Hair follicle dermal papilla cell (primary cell): ENCODE results near the gene FCHSD1.

DNA sequence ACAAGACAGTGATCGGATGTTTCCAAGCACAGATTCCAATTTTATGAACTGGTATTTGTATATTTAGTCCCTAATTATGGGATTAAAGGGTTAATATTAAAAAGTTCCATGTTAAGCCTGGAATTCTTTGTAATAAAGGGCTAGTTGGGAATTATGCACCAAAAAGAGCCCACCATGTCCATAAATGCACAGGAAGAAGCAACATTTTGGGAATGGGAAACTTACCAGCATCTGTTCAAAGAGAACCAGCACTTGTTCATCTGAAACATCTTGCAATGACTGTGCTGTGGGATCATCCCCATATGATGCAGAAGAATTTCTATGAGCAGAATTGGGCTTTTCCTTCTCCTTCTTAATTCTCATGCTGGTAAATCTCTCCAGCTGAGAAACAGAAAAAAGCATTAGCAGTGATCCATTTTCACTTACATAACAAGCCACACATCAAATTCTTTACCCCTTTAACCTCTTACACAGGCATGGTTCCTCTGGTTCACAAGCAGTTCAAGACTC is 31.9 kb downstream of the DIAPH1 start:
- CAGE, long polyA plus RNA = no peak

- CAGE, long polyA plus RNA = no peak
Observed at GRCh38 chr5:141646074-141646492, 5.1 kb downstream of the FCHSD1 start.

GRCh38 chr5:141651034-141651794 is at the start of gene FCHSD1:
Gene FCHSD1 (minus strand): TSS chr5:141651418.
- CAGE, long polyA plus RNA = no peak

GRCh38 chr5:141673268-141673678 is 8.8 kb downstream of the ARAP3 start:
- CAGE, long polyA plus RNA = no peak

DNA sequence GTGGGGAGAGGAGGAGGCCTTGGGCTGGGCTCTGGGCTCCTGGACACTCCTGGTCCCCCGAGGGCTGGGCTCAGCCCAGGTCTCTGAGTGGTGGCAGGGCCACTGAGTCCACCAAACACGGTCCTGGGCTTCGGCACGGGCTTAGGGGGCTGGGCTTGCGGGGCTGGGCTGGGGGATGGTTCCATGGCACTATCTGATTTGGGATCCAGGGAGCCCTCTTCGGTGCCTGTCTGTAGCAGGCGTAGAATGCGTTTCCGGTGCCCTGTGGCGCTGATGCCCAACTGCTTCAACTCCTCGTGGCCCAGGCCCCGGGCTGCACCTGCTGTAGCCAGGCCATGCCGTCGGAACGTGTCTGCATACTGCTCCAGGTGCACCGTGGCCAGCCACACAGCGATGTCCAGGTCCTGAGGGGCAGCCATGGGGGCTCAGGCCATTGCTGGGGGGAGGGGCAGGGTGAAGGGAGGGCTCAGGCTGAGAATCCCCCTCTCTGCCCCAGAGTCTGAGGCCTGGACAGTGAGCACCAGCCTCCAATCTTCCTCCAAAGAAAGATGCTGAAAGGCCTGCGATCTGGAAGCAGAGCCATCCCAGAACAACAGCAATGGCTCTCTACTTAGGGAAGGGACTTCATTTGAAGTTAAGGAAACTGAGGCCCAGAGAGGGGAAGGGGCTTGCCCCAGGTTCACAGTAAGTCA is 1.8 kb downstream of the ARAP3 start:
- CAGE, long polyA plus RNA = no peak

DNA sequence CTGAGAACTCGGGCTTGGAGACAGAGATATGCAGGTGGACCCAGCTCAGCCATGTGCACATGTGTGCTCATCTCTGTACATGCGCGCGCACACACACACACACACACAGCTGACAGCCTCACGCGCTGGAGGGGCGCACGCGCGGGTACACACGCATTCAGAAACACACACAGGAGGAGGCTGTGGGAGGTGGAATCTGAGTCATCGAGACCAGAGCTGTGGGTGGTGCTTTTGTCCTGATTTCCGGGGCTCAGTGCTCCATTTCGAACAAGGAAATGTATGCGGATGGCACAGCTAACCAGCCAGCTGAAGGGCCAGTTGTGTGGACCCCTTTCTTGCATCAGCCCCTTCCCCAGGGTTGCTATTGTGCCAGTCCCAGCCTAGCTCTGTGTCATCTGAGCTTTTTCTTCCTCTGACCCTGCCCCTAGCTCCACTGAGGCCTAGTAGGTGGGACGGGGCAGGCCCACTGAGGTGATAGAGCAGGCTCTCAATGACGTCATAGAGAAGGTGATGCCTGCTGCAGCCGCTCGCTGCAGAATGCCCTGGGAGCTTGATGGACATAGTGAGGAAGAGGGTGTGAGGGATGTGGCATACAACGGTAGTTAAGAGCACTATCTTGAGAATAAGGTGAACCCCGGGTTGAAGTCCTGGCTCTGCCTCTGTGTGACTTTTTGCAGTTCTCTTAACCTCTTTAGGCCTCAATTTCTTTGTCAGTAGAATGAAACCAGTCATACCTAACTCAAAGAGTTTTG is 11.3 kb upstream of the ARAP3 start:
- CAGE, long polyA plus RNA = no peak

GRCh38 chr5:141822038-141822735 is 56.0 kb downstream of the PCDH1 start:
- CAGE, long polyA plus RNA = no peak

DNA sequence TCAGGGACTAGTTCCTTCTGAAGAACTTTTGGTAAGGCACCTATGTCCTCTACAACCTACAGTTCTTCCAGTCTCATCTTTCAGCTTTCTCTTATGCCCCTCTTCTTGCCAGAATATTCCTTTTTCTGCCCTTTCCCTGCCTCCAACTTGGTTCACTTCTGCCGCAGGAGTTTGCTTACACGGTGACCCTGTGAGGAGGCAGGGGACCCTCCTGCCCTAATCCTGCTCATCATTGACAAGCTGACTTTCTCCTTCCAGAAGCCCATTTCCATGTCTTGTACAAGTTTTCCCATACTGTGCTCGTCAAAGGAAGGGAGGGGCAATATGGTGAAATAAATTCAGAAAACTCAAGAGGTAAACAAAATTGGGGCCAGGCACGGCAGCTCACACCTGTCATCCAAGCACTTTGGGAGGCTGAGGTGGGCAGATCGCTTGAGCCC is 18.3 kb downstream of the PCDH1 start:
- CAGE, long polyA plus RNA = no peak

DNA sequence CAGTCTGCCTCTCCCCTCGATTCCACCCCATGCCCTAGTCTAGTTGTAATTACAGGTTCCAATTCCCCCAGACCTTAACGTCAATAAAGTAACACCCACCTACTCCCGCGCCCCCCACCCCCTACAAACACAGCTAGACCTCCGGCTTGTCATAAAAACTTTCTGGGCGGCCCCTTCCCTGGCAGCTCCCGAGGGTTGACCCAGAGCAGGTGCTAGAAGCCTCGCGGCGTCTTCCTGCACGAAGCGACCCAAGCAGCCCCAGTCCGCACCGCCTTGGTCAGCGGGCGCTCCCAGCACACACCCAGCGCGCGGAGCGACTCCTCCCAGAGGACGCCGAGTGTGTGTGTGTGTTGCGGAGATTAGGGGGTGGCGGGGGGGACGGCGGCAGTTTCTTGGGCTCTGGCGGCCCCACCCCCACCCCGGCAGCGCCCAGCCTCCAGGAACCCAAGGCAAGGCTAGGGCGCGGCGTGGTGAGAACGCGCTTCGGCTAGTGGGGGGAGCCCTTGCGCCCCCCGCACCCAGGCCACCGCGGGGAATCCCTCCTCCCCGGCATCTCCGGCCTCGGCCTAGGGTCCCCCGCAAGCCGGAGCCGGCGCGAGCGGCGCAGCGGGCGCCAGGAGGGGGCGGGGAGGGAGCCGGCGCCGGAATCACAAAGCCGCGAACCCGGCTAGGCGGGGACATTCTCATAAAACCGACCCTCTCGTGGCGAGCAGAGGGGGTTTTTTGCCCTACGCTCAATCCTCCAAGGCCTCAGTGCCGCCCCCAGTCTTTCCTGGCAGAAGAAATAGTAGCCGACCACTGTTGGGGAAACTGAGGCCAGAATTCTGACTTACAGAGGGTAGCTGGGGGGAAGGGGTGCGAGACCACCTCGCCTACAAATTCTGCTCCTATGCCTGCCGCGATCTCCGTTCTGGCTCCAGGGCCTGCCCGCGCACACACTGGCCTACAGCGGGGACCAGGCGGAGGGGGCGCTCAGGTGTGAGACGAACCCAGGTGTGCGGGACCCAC is 2.1 kb downstream of the PCDH1 start:
- CAGE, long polyA plus RNA = no peak

DNA sequence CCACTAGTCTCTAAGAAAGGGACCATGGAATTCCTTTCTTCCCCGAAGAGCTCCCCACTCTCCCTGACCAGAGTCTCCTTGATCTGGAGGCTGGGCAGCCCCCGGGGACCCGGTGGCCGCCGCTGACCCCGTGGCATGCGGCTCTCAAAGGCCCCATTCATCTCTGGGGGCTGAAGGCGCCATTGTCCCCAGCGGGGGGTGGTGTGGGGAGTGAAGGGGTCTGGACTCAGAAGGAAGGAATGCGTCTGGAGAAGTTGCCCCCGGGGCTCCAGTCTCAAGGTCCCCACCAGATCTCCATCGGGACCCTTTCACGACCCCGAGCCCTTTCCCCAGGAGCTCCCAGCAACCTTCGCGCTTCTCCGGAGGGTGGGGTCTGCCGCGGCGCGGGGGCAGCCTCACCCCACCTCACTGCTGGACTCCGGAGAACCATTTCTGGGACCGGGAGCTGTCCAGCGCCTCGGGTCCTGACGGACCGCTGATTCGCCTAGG is 5.0 kb upstream of the PCDH1 start:
- CAGE, long polyA plus RNA = no peak

GRCh38 chr5:142000567-142001399 is 12.0 kb downstream of the GNPDA1 start:
- CAGE, long polyA plus RNA = no peak

DNA sequence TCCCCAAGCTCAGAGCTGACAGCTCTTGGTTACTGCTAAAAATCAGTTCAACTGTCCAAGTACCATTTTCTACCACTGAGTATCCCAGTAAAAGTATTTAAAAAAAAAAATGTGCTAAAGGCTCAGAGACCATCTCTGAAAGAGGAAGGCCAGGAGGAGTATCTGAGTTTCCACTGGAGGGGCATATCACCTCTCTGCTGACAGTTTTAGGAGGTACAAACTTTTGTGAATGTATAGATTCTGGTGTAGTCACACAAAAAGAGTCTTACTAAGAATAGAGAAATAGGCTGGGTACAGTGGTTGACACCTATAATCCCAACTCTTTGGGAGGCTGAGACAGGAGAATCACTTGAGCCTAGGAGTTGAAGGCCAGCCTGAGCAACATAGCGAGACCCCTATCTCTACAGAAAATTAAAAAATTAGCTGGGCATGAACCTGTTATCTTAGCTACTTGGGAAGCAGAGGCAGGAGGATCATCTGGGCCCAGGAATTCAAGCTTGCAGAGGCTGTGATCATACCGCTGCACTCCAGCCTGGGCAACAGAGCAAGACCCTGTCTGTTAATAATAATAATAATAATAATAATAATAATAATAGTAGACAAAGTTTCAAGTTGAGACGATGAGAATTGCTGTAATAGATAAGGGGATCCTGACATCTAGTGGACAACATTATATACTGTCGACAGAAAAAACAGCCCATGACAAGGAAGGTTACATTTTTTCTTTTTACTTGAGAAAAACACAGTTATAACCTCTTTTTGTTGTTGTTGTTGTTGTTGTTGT is 35.0 kb downstream of the NDFIP1 start:
- CAGE, long polyA plus RNA = no peak

GRCh38 chr5:142155524-142156012 is 47.0 kb downstream of the NDFIP1 start:
- CAGE, long polyA plus RNA = no peak

- CAGE, long polyA plus RNA = no peak
Observed at GRCh38 chr5:142174993-142175579, 66.5 kb downstream of the NDFIP1 start.

DNA sequence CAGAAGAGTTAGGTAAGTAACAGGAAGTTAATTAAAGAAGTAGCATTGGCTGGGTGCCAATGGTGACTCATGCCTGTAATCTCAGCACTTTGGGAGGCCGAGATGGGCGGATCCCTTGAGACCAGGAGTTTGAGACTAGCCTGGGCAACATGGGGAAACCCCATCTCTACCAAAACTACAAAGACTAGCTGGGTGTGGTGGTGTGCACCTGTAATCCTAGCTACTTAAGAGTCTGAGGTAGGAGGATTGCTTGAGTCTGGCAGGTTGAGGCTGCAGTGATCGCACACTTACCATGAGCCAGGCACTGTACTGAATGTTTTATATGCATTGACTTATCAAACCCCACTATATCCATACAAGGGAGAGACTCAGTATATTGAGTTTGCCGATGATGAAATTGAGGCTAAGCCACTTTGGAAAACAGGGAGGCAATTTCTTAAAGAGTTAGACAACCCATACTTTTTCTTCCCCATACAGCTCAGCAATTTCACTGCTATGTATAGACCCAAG is 101.0 kb downstream of the SPRY4 start:
- CAGE, long polyA plus RNA = no peak

GRCh38 chr5:142327445-142327979 is 2.7 kb upstream of the SPRY4 start:
- CAGE, long polyA plus RNA = no peak

DNA sequence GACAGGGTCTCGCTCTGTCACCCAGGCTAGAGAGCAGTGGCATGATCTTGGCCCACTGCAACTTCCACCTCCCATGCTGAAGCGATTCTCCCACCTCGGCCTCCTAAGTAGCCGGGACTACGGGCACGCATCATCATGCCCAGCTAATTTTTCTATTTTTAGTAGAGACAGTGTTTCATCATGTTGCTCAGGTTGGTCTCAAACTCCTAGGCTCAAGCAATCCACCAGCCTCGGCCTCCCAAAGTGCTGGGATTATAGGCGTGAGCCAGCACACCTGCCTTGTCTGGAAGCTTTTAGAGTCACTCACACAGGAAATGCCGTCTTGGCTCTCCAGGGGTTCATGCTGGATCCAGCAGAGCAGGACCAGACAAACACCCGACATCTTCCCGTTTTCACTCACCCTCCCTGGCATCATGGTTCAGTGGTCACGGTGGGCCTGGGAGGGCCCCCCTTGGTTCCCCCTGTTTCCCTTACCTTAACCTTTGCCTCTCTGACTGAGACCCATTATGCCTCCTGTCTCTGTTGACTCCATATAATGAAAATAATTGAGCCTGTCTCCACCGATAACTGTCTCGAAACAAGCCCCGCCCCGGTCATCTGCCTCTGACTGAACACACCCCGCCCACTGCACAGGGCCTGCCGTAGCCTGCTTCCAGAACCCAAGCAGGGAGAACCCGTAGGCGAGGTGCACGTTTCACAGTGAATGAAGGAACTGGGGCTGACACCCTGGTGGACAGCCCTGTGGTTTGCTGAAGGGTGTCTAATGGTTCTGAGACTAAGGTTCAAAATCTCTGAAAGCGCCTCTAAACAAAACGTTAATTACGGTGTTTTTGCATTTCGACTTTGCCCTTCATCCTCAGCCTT is 39.5 kb upstream of the SPRY4 start:
- CAGE, long polyA plus RNA = no peak

DNA sequence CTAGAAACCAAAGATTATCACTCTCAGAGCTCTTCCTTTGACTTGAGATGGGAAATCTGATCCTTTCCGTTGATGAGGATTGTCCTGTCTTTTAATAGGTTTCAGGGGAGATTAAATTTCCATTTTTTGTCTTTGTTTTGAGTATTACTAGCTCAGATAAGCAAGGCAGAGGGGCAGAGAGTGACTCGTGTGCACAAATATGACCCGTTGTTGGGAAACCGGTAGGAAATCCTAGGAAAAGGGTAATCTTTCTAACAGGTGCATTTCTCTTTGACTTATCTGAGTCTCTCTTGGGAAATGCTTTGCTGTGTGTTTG is 164.3 kb downstream of the FGF1 start:
- CAGE, long polyA plus RNA = no peak

DNA sequence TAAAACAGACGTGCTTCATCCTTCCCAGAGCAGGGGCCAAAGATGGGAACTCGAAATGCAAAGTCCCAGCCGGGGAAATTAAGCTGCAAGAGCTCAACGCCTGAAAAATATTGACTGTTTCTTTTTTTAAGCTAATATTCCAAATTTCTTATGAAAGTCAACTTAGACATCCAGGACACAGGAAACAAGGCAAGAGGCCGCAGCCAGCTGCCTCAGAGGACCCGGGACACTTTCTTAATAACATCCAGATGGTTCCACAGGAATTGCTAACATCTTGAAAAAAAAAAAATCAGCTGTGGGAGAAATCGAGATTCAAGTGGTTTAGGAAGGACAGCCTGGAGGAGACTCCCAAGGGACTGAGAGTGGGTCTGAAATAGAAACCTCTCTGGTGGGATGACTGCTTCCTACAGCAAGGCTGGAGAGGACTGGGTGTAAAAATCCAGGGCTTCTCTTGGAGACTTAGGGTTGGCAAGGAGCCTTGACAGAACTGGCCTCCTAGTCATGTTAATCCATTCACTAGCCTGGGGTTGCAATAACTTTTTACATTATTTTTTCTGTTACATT is 144.8 kb downstream of the FGF1 start:
- CAGE, long polyA plus RNA = no peak

- CAGE, long polyA plus RNA = no peak
Observed at GRCh38 chr5:142600622-142601009, 85.3 kb downstream of the FGF1 start.